ENCODE data around the genes TMC2, NOP56, DNAAF9 and HSPA12B.

GRCh38 chr20:2536454-2536763 is at the start of gene TMC2:
TMC2 (plus strand) TSS chr20:2536573.
- RRBS, result no CpG with 5 or more reads among the region's 7 CpGs

DNA sequence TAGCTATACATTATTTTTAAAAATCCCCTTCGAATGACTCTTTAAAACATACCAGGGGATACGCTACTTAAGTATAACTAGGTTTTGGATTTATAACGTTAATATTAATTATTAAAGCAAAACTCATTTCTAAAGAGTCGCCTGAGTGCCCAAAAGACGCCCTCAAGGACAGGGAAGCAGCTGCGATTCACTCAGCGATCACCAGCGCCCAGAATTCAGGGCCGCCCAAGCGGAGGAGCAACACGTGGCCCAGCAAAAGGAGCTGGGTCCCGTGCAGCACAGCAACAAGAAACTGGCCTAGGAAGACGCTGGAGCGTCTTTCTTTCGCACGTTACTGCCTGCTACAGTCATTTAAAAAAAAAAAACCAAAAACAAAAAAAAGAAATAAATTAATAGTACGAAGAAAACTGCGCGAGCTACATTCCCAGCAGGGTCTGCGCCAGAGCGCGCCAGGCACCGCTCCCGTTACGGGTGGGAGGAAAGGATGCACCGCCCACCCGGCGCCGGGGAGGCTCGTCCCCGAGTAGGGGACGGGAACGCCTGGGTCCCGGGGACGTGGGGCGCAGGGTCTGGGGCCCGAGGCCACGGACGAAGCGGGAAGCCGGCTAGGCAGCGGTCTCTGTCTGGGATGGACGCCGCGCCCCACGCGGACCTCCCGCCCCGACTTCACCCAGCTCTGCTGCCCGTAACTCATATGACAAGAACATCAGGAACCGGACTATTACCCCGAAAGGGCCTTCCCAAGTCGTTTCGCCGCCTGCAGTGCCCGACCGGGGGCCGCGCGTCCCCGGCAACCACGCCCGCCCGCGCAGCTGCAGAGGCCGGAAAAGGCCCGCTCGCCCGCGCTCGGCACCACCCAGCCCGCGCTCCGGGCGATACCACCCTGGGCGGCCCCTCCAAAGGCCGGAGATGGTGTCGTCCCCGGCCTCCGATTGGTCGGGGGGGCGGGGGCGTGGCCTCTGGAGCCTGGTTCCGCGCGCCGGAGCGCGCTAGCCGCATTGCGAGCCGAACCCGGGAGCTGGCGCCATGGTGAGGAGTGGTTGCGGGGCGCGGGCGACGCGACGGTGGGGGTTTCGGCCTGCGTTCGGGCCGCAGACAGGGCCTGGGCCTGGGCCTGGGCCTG is at the start of gene NOP56:
Gene NOP56 (plus strand): TSS at position 998 of the 1,123 bp plus-strand sequence.
- RRBS, result 1% methylated on average over 34 of the region's 105 CpGs

DNA sequence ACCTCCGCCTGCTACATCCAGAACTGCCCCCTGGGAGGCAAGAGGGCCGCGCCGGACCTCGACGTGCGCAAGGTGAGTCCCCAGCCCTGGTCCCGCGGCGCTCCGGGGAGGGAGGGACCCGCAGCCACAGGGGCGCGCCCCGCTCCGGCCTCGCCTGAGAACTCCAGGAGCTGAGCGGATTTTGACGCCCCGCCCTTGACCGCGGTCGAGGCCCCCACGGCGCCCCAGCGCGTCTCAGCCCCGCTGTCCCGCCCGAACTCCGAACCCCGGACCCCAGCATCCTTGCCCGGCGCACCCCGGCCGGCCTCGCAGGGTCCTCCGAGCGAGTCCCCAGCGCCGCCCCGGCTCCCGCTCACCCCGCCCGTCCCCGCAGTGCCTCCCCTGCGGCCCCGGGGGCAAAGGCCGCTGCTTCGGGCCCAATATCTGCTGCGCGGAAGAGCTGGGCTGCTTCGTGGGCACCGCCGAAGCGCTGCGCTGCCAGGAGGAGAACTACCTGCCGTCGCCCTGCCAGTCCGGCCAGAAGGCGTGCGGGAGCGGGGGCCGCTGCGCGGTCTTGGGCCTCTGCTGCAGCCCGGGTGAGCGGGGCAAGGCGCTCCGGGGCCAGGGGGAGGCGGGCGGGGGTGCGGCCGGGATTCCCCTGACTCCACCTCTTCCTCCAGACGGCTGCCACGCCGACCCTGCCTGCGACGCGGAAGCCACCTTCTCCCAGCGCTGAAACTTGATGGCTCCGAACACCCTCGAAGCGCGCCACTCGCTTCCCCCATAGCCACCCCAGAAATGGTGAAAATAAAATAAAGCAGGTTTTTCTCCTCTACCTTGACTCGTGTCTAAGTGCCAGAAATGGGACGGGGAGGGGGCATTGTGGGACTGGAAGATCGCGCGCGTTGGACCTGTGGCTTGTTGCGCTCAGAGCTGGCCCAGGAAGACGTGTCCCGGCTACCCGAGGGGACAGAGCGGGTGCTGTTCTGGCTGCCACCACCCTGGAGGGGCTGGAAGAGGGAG is 585 bp downstream of the OXT start:
- RRBS, result 9% methylated on average over 28 of the region's 97 CpGs

GRCh38 chr20:3248351-3248648 is 9.3 kb upstream of the SLC4A11 start:
- RRBS, result no CpG with 5 or more reads among the region's 12 CpGs

- RRBS, result 1% methylated on average over 32 of the region's 118 CpGs
Observed at GRCh38 chr20:3407279-3408378, at the start of gene DNAAF9. DNAAF9 (minus strand) TSS chr20:3407669.

GRCh38 chr20:3413265-3413464 is 5.7 kb upstream of the DNAAF9 start:
- RRBS, result no CpG with 5 or more reads among the region's 4 CpGs

DNA sequence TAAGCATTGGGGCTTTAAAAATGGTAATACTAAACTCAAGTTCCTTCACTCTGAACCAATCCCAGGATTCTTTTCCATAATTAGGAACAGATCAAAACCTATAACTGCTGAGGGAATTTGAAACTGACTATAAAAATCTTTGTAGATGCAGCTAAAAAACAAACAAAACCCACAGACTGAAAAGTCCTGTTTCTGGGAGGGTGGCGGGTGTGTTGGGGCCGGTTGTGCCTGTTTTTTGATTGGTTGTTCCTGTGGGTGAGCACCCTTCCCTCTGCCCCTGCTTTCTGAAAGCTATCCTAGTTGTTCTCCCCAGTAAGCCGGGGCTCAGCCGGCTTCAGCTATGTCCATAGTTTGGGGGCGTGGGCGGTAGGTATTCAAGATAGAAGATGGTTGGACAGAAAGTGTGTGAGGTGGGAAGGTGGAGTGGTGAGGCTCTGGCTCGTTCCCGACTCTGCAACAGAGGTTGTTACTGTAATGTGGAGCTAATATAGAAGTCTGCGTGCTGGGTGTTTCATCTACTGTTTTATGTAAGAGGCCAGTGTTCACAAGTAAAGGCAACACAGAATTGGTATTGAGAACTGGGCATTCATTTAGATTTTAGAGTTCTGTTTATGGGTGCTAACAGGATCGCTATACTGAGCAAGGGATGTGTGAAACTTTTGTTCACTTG is 49.1 kb downstream of the GFRA4 start:
- RRBS, result 38% methylated on average over 2 of the region's 10 CpGs

GRCh38 chr20:3686769-3687394 is 5.1 kb upstream of the ADAM33 start:
- RRBS, result no CpG with 5 or more reads among the region's 12 CpGs

DNA sequence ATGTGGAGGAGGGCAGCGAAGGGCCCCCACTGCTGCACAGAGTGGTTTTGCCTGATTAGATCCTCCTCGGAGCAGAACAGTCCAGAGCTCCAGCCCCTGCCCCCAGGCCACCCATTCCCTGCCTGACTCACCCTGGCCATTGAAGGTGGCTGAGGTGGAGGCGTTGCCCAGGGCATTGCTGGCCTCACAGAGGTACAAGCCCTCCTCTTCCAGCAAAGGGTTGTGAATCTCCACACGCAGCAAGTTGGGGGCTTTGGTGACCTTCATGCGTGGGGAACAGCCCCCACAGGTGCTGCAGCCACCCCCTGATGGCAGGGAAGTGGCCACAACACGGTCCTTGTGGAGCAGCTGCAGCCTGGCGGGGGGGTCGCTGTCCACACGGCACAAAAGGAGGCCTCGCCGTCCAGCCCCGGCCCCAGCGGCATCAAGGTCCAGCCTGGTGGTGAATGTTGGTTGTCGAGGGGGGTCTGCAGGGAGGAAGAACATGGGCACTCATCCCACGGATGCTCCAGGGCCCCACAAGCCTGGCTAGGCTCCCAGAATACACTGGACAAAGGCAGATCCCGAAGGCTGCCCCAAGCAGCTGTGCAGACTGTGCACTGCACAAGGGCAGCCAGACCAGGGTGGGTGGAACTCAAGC is 14.6 kb downstream of the SIGLEC1 start:
- RRBS, result no CpG with 5 or more reads among the region's 16 CpGs

GRCh38 chr20:3732283-3733097 is at the start of gene HSPA12B:
HSPA12B (plus strand) TSS chr20:3732685.
- RRBS, result 2% methylated on average over 29 of the region's 70 CpGs

DNA sequence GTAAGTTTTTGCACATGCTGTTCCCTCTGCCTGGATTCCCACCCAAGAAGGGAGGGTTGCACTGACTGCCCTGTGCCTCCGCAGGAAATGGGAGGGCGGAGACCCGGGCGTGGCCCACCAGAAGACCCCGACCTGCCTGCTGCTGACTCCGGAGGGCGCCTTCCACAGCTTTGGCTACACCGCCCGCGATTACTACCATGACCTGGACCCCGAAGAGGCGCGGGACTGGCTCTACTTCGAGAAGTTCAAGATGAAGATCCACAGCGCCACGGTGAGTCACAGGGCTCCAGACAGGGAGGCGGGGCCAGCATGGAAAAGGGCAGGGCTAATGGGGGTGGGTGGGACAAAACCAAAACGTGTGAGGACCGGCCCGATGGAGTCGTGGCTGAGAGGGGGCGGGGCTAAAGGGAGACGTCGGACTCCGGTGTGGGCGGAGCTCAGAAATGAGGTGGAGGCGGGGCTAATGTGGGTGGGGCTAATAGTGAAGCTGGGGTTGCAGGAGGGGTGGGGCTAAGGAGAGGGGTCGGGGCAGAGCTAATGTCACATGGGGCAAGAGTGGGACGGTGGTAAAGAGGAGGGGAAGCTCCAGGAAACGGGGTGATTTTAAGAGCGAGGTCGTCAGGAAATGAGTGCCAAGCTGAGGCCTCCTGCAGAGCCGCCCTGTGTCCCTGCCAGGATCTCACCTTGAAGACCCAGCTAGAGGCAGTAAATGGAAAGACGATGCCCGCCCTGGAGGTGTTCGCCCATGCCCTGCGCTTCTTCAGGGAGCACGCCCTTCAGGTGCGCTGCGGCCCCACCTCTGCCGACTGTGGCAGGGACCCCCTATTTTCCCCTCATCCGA is 12.6 kb downstream of the HSPA12B start:
- RRBS, result 11% methylated on average over 11 of the region's 42 CpGs

DNA sequence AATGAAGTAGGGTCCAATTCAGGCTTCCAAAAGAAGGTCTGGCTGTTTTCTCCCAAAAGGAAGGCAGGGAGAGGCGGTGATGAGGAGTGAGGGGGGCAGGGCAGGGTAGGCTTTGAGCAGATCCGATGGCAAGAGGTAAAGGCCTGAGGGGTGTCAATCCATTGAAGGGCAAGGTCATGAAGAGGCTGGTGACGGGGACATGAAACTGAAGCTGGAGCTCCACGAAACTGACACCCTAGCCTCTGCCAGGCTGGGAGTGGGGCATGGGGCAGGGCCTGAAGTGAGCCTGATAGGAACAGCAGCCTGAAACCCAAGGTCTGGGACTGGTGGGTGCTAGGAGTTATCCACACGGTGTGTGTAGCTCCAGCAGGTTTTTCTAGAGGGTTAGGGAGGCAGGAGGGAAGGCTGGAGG is 12.8 kb downstream of the ADISSP start:
- RRBS, result no CpG with 5 or more reads among the region's 5 CpGs

GRCh38 chr20:3777435-3778662 is 3.4 kb downstream of the SPEF1 start:
- RRBS, result 2% methylated on average over 11 of the region's 86 CpGs

- RRBS, result 38% methylated on average over 5 of the region's 32 CpGs
Observed at GRCh38 chr20:3784819-3785765, 1.4 kb downstream of the CENPB start.

DNA sequence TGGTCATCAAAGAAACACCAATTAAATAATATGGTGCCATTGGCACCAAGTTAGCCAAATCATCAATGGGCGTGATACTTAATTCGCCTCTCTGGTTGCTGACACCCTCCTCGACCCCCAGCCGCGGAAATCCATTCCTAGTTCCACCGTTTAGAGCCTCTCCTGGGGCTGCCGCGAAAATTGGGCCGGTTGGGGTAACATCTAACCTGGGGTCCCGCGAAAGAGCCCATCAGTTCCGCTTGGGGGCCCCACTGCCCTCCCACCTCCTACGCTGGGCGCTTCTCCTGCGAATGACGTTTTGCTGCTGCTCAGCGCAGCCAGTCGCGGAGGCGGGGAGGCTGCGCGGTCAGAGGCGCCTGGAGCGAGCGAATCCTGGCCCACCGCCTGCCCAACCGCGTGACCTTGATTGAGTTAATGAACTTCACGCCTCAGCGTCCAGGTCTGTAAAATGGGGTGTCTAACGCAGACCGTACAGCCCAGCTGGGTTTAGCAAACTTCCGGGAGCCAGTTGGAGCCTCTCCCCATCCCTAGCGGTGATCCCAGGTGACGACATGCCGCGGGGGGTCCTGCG is 584 bp upstream of the CDC25B start:
- RRBS, result no CpG with 5 or more reads among the region's 38 CpGs

DNA sequence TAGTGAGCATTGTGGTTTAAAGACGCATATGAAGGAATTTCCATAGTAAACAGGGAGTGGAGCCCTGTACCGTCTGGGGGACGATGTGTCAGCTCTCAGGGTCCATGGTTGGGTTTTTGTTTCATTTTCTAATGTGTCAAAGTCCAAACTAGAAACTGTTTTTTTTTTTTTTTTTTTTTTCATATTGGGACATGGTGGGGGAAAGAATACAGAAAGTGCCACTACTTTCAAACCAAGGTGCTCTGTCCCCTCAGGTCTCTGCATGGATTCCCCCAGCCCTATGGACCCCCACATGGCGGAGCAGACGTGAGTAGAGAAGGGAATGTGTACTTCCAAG is 2.0 kb downstream of the CDC25B start:
- RRBS, result no CpG with 5 or more reads among the region's 5 CpGs

- RRBS, result no CpG with 5 or more reads among the region's 16 CpGs
Observed at GRCh38 chr20:3805262-3806361, 9.5 kb downstream of the CDC25B start.

GRCh38 chr20:3846005-3846547 is 558 bp upstream of the MAVS start:
- RRBS, result no CpG with 5 or more reads among the region's 21 CpGs

GRCh38 chr20:3907062-3907361 is 17.8 kb downstream of the PANK2 start:
- RRBS, result no CpG with 5 or more reads among the region's 4 CpGs

GRCh38 chr20:3932570-3933259 is 43.5 kb downstream of the PANK2 start:
- RRBS, result no CpG with 5 or more reads among the region's 10 CpGs